Body of pancreas (tissue), 2 donors: ENCODE results near the genes FBF1 and CYGB.

GRCh38 chr17:75722731-75723063 is 1.4 kb downstream of the ITGB4 start:
- PRO-cap: no peak
- RAMPAGE, long total RNA, 2 experiments: no peak in any of the 2 experiments

DNA sequence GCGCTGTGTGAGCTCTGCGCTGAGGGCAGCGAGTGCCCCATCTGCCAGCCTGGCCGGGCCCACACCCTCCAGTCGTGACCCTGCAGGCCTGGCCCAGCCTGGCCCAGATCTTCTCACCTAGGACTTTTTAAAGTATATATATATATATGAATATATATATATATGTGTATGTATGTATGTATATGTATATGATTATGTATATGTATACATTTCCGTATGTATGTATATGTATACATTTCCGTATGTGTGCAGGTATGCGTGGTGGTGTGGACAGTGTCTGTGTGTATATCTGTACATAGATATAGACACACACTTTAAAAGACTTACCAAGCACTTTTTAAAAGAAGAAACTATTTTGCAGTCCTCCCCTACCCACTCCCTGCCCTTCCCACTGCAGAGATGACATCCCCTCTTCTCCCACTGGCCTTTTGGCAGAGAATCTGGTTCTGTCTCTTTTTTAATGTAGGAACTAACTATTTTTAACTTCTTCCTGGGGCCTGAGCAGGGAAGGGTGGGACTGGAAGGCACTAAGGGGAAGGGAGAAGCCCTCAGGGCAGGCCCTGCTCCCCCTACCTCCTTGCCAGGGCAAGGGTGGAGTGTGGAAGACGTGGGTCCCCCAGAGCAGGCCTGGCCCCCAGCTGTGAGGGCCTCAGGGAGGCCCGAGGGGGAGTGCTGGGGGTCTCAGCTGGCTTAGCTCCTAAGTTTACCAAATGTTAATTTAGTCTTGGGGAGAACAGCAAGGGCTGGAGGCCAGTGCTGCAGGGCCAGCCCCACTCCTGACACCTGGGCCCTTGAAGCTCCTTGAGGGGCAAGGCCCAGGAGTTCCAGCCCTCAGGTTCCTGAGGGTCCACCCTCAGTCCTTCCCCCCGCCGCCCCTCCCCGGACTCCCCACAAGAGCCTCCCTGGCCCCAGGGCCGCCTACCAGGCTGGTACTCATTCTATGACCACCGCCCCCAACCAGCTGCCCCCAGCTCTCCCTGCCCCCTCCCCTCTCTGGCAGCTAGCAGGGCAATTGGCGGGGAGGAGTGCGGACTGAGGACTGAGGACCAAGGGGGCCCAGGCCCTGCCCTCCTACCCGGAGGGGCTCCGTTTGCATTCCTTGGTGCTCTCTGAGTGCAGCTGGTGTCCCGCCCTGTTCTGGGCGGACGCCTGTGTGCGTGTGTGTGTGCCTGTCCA is 19.5 kb downstream of the UNC13D start:
- PRO-cap: no peak
- RAMPAGE, long total RNA, 2 experiments: no peak in any of the 2 experiments

DNA sequence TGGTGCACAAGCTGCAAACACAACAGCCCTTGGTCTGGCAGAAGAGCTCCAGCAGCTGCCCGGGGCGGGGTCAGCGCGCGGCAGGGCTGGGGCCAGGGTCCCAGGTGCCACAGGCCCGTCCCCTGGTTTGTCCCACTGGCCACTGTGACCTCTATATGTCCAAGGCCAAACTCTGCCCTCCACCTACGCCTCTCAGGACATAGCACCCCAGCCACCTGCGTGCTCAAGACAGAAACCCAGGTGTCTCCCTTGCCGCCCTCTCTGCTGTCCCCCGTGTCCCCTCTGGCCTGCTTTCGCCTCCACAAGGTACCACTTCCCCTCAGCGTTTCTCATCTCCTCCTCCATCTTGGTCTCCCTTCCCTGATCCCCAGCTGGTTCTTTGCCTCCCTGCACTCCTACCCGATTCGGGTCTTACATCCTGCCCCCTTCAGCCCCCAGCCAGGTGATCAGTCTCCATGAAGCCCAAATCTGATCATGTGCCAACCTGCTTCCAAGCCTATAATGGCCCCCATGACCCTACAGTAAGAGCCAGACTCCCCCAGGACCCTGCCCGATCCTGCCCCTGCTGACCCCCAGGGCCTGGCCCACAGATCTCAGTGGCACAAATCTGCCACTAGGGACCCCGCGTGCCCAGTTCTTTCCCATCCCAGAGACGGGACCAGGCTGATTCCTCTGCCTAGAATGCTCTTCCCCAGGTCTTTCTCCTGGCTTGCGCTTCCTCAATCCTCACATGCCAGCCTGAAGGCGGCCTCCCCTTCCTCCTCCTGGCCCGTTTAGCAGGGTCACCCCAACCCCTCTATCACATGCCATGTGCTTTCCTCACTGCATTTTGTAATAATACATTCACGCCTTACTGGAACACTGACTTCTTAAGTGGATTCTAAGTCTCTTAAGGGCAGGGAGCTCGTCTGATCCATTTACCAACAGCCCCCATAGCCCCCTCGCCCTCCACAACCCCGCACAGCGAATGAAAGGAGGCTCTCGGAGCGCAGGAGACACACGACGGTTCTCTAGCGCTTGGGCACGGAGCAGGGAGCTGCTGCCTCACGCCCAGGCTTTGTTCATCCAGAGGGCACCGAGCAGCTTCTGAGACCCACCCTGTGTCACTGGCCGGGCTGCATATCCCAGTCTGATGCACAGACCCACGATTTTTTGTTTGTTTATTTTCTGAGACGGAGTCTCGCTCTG is 1.5 kb downstream of the TRIM65 start:
- PRO-cap: no peak
- RAMPAGE, long total RNA, 2 experiments: start-site peak on the minus strand in 1 of 2 experiments, centred at position 445 of the sequence, 6 reads per replicate

GRCh38 chr17:75940554-75941451 is at the start of gene FBF1:
Gene FBF1, minus strand, starts transcription at chr17:75941042.
- PRO-cap: unidirectional peak, minus-strand start at chr17:75941042
- RAMPAGE, long total RNA, 2 experiments: start-site peak on the minus strand in 1 of 2 experiments, at chr17:75941015-75941071 at its widest, 20 reads per replicate

GRCh38 chr17:76051461-76051959 is 20.8 kb downstream of the SRP68 start:
- PRO-cap: no peak
- RAMPAGE, long total RNA, 2 experiments: no peak in any of the 2 experiments

GRCh38 chr17:76087970-76088451 is 9.0 kb downstream of the ZACN start:
- PRO-cap: unidirectional peak, minus-strand start at chr17:76088206
- RAMPAGE, long total RNA, 2 experiments: no peak in any of the 2 experiments

DNA sequence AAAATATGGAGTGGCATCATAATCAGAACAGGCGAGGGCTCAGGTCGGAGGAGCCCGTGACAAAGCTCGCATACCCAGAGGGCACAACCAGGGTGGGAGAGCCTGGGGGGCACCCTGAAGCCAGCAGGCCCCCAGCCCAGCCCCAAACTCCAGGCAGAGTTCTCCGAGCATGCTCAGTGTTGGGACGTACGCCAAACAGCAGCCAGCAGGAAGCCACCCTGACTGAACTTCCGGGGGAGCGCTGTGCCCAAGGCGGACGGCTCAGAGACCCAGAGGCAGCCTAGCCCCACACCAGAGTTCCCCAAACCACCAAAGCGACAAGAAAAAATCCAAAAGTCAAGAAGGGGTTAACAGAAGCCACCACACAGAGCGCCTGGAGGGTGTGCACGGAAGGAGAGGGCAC is 12.1 kb downstream of the EXOC7 start:
- PRO-cap: no peak
- RAMPAGE, long total RNA, 2 experiments: no peak in any of the 2 experiments

DNA sequence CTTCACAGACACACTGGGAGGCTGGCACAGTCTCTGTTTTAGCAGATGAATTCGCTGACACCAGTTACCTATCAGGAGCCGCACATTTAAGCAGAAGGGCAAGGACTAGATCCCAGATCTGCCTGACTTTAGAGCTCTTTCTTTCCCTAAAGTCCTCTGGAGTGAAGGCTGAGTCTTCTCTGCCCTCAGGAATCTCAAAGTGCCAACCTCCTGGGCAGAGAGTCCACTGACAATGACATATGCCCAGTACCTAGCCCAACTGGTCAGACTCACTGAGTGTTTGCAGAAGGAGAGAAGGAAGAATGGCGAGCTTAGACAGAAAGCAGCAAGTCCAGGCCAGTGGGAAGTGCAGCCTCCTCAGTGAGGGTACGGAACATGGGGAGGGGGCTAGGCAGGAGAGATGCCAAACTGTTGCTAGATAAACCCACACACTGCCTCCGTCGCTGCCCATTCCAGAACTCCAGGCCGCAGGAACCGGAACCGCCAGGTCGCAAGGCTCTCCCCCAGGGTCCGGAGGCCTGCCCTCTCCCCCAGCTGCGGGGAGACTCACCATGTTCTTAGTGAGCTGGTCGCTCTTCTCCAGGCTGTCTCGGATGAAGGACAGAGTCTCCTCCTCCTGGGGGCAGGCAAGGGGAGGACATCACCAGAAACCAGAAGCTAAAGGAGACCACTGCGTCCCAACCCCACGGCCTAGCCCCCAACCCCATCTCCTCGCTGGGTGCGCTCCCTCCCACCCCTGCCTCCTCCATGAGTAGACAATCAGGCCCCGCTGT is 590 bp downstream of the EXOC7 start:
- PRO-cap: no peak
- RAMPAGE, long total RNA, 2 experiments: no peak in any of the 2 experiments

GRCh38 chr17:76142399-76143314 is 1.6 kb upstream of the FOXJ1 start:
- PRO-cap: no peak
- RAMPAGE, long total RNA, 2 experiments: no peak in any of the 2 experiments

DNA sequence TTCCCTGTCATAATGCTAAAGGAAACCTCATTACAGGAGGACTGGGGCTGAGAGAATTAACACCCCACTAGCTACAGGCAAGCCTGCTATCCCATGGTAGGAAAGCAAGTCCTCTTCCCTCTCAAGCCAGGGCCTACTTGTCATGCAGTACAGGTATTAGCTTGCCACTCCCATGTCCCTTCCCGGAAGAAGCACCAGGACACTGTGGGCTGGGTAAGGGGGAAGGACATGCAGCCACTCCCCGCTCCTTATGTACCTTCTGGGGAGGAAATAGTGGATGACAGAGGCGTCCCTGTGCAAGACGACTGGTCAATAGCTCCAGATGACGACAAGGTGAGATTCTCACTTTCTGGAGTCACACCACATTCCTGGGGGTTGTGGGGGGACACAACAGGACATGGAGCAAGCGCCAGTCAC is 14.9 kb upstream of the FOXJ1 start:
- PRO-cap: no peak
- RAMPAGE, long total RNA, 2 experiments: no peak in any of the 2 experiments

DNA sequence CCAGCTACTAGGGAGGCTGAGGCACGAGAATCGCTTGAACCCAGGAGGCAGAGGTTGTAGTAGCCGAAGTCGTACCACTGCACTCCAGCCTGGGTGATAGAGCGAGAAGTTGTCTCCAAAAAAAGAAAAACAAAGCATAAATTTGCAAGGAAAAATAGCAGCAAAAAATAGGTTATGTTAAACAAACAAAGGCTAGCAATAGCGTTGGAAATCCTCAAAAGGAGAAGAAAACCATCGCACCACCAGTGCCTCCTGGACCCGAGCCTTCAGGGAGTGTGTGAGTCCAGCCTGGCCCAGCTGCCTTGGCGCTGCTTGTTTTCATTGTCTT is 4.6 kb upstream of the UBALD2 start:
- PRO-cap: no peak
- RAMPAGE, long total RNA, 2 experiments: no peak in any of the 2 experiments

- PRO-cap: no peak
- RAMPAGE, long total RNA, 2 experiments: no peak in any of the 2 experiments
Measured at GRCh38 chr17:76370676-76371231, 13.7 kb upstream of the SPHK1 start.

DNA sequence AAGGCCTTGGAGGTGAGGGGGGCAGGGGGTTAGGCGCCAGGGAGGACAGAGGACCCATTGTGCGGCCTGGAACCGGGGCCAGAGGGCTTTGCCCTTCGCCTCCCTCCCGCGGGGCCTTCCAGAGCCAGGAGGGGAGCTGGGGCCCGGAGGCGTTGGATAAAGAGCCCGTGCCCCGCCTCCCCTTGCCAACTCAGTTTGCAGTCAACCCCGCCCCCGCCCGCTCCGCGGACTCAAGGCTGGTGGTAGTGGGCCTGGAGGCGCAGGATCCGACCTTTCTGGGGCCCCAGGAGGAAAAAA is 2.1 kb upstream of the SPHK1 start:
- PRO-cap: bidirectional peak, plus-strand start at position 193 of the sequence, minus-strand start at position 114 of the sequence
- RAMPAGE, long total RNA, 2 experiments: start-site peak on the plus strand in 1 of 2 experiments, centred at position 222 of the sequence, 11 reads per replicate

DNA sequence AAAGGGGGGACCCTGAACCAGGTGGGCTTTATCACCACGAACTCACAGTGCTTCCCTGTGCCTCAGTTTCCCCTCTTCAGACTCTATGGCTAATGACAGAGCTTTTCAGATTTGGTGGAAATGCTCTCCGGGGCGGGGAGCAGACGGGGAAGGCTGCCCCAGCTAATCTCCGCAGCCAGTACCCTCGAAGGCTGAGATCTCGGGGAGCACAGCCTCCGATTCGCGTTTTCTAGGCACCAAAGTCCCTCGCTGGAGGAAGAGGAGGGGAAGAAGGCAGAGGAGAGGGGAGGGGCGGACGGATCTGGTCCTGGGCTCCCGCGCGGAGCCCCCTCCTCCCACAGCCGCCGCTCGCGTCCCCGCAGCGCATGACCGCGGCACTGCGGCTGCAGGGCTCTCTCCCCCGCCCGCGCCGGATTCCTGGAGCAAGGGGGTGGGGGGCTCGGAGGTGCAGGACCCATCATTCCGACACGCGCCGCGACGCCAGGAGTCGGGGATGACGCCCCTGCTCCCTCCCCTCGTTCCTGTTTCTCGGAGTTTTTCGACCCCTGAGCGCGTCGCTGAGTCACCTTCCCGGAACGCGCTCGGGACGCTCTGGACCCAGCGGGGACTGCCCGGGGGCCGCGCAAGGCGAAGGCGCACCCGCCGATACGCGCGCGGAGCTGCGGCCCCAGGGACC is 1.6 kb upstream of the SPHK1 start:
- PRO-cap: bidirectional peak, plus-strand start at position 425 of the sequence, minus-strand start at position 347 of the sequence; bidirectional peak, plus-strand start at position 603 of the sequence, minus-strand start at position 577 of the sequence
- RAMPAGE, long total RNA, 2 experiments: no peak in any of the 2 experiments

- PRO-cap: no peak
- RAMPAGE, long total RNA, 2 experiments: no peak in any of the 2 experiments
Measured at GRCh38 chr17:76398730-76399169, 14.3 kb downstream of the SPHK1 start.

DNA sequence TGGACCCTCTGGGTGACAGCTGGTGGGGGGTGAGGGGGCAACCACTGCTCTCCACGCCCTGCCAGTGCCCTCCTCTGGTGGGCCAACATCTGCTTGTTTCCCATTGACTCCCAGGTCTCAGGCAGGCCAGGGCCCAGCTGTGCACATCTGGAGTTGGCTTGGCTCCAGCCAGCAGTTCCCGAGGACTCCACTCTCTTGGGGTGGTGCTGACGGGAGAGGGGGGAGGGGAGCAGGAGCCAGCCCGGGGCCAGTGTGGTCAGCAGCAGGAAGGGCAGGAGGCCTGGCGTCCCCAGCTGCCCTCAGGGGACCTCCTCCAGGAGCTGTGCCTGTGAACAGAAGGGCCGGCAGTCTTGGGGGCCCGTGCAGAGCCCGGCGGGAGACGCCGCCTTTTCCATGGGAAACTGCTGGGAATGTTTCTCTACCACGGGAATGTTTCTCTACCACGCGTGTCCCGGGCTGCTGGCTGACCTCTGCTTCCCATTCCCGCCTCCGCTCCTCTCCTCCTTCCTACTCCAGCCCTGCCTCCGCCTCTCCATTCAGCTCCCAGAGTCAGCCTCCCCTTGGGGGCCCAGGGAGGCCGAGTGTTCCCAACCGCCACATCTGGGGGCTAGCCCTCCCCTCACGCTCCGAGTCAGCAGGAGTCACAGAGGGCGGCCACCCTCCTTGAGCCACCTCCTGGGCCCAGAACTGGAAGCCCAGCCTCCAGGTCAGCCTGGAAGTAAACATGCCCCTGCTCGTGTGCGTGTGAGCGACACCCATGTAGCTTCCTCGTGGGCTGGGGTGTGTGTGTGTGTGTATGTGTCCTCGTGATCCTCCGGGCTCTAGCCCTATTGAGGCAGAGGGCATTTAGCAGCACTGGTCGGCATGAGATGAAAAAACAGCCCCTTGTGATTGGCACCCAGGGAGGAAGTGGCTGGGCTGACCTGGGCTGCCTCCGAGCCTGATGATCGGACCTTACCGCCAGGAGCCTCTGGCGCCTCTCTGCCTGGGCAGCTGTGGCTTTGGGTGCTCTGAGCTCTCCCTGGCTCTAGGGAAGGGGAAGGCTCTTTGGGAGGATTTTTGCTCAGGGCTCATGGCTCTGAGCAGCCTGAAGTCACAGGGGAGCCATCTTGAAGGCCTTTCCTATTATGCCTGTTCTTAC is 7.4 kb downstream of the CYGB start:
- PRO-cap: no peak
- RAMPAGE, long total RNA, 2 experiments: no peak in any of the 2 experiments

- PRO-cap: bidirectional peak, plus-strand start at chr17:76538020, minus-strand start at chr17:76537711
- RAMPAGE, long total RNA, 2 experiments: start-site peak on the minus strand in 1 of 2 experiments, at chr17:76537439-76537941 at its widest, 12 reads per replicate
Measured at GRCh38 chr17:76537130-76538382, at the start of gene CYGB. Gene CYGB, minus strand, starts transcription at chr17:76537709.

DNA sequence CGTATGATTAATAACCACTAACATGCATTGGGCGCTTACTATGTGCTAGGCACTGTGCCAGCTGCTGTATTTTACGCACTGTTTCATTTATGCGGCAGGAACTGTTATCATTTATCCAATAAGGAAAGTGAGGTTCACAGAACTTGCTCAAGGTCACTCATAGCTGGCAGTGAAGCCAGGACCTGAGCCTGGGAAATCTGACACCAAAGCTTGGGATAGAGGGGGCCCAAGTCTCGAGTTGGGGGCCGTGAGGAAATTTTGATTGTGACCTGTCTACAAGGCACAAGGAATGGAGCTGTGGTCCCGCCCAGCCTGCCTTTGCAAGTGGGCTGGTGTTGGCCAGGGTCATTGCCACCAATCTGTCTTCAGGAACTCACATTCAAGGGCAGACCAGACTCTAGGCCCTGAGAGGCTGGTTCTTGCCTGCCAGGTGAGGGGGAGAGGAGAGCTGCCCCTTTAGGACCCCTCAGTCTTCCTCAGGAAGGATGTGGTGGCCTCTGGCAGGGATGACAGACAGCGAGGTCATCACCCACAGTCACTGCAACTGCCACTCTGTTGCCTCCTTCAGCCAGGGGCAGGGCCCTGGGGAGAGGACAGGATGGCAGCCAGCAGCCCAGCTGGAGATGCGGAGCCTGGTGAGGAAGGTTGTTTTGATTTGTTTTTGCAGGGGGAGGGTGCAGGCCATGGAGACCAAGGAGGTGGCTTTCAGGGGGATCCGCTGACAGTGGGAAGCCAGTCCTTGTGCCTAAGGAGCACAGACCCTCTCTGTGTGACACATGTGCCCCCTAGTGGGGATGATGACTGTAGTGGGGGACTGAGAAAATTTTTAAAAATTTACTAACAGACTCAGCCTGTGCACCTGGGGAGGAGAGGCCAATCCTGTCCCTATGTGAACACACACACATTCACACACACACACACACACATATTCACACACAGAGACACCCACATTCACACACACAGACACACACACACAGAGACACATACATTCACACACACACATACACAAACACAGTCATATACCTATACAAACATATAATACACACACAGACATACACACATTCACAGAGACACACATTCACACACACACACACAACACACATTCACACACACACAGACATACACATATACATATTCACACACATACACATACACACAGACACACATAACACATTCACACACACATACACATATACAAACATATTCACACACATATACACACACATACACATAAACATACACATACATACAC is 7.3 kb downstream of the PRCD start:
- PRO-cap: no peak
- RAMPAGE, long total RNA, 2 experiments: no peak in any of the 2 experiments

GRCh38 chr17:76560865-76561985 is 21.4 kb downstream of the PRCD start:
- PRO-cap: no peak
- RAMPAGE, long total RNA, 2 experiments: no peak in any of the 2 experiments

DNA sequence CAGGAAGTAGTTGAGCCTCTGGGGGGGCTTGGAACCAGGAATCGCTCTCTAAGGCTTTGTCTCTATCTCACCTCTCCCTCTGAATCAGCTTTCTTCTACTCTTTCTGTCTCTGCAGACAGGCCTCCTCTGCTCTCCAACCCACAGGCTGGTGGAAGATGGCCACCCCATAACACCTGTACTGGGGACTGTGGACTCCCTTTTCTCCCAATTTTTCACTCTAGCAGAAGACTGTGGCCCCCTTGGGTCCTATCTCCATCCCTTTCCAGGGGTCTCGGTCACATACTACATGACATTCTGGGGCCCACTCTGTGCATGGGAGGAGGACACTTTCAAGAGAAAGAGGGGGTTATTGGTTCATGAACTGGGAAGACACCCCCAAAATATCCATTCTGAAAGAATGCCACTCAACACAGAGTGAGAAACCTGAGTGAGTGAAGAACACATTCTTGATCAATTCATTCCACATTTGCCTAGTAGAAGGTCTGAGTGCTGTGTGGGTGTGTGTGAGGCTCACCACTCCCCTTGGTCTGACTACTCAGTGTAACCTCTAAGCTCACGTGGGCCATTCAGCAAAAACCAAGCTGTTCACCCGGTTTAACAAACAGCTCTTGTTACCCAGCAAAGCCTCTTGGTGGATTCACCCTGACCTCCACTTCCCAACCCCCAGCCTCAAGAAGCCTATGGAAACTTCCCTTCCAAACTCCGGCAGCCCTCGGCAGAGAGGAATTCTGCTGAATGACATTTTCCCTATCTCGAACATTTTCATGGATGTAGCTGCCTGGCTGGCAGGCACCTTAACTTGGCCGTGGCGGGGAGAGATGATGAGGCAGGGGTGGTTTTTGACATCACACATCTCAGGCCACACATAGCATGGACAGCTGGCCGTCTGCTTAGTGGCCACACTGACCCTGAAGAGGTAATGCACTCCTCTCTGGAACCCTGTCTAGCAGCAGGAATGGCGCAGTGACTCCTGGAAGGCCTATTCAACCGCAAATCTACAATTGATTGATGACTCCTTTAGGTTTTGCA is 11.7 kb downstream of the ST6GALNAC1 start:
- PRO-cap: no peak
- RAMPAGE, long total RNA, 2 experiments: no peak in any of the 2 experiments